Vein endothelial cell (primary cell): ENCODE measurements around the gene CORO1C.

- CAGE, long polyA plus RNA, result no peak
Measured at GRCh38 chr12:107396817-107397493, 78.7 kb downstream of the ABTB3 start.

DNA sequence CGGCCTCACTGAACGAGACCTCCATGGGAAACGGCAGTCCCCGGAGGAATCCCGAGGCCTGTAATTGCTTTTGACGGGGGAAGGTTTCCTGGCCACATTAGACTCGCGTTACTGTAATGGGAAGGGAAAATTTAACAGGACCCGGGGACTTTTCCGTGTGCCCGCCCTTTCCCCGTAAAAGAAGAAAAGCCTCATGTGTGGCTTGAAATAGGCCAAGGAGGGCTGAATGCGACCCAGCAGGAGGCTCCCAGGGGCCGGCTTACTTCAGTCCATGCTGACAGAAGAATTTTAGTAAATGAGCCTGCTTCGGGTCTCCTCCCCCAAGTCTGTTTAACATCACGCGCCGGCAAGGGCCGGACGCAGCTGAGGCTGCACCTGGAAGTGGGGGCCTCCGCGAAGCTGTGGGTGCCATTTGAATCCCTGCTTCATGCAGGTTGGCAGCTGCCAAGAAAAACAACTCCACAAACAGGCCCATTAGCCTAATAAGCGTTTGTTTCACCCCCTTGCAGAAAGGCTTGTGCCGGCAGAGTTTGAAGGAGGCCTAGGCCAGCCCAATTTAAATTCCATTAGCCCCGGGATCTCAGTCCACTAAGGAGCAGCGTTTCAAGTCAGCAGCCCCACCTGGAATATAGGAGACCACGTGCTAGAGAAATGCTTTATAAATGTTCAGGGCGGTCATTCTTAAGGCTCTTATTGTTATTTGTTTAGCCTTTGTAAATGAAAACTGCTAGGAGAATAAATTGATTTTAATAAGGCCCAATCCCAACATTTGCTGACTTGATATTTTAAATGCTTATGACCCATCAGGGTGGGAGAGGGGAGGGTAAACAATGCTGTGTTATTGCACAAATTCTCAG is 39.6 kb upstream of the PWP1 start:
- CAGE, long polyA plus RNA, result no peak

DNA sequence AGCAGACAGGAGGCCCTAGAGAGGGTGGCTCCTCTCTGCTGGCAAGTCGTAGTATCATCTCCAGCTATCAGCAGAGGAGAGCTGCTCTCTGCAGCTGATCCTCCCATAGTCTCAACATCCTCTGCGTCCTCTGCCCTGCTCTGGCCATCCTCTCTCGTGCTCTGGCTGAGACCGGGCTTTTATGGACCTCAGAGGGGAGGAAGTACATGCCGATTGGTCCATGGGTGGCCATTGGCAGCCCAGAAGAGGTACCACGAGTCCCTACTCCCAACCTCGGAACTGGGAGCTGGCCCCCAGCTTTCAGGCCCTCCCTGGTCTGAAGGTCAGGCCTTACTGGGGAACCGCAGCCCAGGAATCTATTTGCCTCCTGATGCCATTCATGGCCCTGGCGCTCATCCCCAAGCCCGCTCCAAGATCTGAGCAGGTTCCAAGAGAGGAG is 3.6 kb upstream of the PWP1 start:
- CAGE, long polyA plus RNA, result no peak

- CAGE, long polyA plus RNA, result no peak
Measured at GRCh38 chr12:107736795-107737462, 24.0 kb downstream of the PRDM4 start.

DNA sequence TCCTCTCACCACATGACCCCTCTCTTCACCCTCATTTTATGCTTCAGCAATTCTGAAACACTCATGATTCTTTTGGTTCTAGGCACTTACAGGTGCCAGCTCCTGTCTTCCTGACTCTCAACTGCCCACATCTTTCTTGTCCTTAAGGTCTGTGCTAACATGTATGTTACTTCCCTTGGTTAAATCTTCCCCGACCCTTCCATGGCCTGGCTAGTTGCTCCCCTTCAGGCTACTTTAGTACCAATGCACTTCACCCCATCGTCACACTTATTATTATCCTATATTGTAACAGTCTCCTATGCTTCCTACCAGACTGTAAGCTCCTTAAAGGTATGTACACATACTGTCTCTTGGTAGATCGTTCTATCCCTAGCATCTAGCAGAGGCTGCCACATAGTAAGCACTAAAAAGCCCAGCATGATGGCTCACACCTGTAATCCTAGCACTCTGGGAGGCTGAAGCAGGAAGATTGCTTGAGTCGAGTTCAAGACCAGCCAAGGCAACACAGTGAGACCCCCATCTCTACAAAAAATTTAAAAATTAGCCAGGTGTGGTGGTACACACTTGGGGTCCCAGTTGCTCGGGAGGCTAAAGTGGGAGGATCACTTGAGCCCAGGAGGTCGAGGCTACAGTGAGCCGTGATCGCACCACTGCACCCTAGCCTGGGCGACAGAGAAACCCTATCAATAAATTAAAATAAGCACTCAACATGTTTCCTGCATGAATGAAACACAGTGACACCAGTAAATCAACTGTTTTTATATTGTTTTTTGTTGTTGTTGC is 10.9 kb downstream of the PRDM4 start:
- CAGE, long polyA plus RNA, result no peak

- CAGE, long polyA plus RNA, result no peak
Measured at GRCh38 chr12:107750850-107751304, 10.1 kb downstream of the PRDM4 start.

- CAGE, long polyA plus RNA, result no peak
Measured at GRCh38 chr12:107843655-107844897, 69.6 kb downstream of the ASCL4 start.

DNA sequence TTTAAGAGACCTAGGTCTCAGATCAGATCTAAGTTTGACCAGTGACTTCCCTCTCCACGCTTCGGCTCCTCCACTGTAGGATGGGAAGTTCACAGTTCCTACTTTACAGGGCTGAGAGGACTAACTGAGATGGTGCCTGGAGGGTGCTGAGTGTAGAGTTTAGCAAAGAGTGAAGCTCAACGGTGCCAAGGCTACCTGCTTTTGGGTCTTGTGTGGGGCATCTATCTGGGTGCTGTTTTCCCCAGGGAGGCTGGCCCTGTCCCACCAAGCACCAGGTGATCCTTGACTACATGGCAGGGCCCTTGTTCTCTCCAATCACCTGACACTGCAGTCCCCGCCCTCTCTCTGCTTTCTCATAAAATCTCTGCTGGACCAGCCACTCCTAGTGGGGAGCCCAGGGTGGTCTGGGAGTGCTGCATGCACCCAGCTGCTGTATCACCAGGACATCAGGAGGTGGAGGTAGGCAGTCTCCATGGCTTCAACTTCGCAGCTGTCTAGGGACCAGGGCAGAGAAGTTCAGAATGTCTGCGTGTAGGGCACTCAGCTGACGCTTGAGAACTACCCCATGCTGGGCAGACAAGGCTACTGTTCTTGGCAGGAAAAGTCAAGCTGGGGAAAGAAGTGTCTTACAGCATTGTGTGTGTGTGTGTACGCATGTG is 2.4 kb downstream of the WSCD2 start:
- CAGE, long polyA plus RNA, result no peak

GRCh38 chr12:108302873-108303357 is 36.2 kb downstream of the CMKLR1 start:
- CAGE, long polyA plus RNA, result no peak

GRCh38 chr12:108308192-108308705 is 30.9 kb downstream of the CMKLR1 start:
- CAGE, long polyA plus RNA, result no peak

GRCh38 chr12:108638128-108638984 is 4.7 kb upstream of the SELPLG start:
- CAGE, long polyA plus RNA, result no peak

- CAGE, long polyA plus RNA, result no peak
Measured at GRCh38 chr12:108645039-108645833, 11.5 kb upstream of the SELPLG start.

- CAGE, long polyA plus RNA, result no peak
Measured at GRCh38 chr12:108652184-108652623, 18.5 kb upstream of the SELPLG start.

- CAGE, long polyA plus RNA, result no peak
Measured at GRCh38 chr12:108665583-108666249, 32.0 kb upstream of the SELPLG start.

DNA sequence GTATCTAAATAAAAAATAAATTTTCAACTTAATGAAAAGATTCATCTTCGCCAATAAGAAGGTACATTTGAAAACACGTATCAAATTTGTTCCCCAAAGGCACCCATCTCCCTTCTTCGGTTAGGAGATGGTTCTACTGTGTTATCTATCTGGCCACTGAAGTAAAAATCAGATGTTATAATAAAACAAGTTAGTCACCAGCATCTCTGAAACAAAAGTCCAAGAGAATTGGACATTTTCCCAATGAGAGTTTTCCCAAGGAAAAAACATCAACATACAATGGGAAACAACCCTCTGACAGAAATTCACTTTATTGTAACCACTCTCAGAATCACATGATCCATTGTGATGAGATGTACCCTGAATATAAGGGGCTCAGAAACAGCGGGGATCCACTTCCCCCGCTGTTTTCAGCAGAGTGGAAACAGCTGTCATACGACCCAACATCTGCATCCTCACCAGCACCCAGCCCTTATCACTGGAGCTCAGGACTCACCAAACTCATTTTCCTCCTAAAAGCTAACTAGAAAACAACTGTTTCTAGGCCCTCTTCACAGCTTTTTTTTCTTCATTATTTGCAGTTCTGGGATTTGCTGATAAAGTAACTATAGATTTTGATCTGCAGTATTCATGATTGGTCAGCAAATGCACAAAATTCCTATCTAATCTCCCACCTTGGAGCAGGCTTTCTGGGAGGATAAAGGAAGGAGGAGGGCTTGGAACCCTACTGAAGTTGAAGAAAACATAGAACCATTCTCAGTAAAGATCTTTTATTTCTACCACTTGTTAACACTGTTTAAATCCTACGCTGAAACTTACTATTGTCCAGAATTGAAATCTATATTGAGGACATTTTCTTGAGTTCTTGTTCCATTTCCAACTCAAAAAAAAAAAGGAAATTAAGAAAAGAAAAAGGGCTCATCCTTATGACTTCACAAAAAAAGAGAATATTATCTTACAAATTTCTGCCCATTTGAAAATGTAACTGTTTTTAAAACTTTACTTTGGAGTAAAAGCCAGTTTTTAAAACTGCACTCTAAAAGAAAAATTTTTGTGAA is 31.2 kb downstream of the CORO1C start:
- CAGE, long polyA plus RNA, result no peak

GRCh38 chr12:108713395-108714149 is 17.7 kb downstream of the CORO1C start:
- CAGE, long polyA plus RNA, result no peak

- CAGE, long polyA plus RNA, result no peak
Measured at GRCh38 chr12:108731090-108732073, at the start of gene CORO1C. TSS of gene CORO1C (minus strand) at chr12:108731518.

DNA sequence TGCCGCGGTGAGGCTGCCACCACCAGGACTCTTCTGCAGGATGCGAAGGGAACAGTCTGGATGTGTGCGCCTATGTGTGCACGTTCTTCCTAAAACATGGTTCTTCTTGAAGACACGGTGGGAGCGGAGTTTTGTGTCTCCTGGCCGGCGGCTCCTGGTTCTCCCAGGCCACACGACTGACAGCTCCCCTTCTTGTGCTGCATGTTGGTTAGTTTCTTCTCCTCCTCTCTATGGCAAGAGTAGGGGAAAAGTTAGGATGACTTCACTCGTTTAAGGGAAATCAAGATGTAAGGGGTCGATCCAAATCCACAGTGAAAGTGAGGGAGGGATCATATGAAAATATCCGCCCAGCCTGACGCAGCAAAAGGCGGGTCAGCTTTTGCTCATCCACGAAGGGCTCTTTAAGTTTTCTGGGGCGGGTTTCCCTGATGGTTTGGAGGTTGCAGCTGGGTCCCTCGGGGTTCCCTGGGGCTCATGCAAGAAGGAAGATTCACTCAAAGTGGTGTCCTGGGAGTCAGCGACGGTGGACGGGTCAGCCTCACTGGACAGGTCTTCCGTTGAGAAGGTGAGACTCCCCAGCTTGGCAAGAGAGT is 56.4 kb upstream of the CORO1C start:
- CAGE, long polyA plus RNA, result no peak

GRCh38 chr12:108823862-108824253 is 33.5 kb downstream of the SSH1 start:
- CAGE, long polyA plus RNA, result no peak

- CAGE, long polyA plus RNA, result no peak
Measured at GRCh38 chr12:108832549-108833778, 24.4 kb downstream of the SSH1 start.